ENCODE measurements around a stretch of chr18.

DNA sequence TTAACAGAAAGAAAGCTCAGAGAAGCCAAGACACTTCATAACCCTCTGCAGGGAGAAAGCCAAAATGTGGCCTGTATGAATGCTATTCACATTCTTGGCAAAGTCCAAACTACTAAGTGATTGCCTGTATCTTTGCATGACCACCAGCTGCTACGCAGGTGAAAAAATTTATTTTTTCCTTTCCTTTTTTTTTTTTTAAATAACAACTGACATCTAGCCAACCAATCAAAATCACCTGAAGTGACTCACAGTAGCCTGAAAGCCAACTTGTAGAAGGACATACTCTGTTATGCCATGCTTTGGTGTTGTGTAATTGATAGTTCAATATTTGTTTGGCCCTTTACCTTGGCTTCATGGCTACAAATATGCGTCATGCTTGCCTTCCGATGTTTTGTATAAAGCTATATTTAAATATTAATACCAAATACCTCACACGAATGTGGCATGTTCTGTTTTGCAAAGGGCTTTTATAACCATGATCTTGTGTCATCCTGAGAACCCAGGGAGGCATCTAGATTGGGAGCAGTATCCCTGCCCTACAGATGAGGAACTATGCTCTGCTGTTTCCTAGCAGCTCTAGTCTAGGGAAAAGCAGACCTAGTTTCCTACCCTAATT, 102.2 kb downstream of the MYOM1 start:
- PRO-cap, 2 experiments = peak in 1 of 2 experiments; most common plus-strand start position 496 of the sequence (in 1)

DNA sequence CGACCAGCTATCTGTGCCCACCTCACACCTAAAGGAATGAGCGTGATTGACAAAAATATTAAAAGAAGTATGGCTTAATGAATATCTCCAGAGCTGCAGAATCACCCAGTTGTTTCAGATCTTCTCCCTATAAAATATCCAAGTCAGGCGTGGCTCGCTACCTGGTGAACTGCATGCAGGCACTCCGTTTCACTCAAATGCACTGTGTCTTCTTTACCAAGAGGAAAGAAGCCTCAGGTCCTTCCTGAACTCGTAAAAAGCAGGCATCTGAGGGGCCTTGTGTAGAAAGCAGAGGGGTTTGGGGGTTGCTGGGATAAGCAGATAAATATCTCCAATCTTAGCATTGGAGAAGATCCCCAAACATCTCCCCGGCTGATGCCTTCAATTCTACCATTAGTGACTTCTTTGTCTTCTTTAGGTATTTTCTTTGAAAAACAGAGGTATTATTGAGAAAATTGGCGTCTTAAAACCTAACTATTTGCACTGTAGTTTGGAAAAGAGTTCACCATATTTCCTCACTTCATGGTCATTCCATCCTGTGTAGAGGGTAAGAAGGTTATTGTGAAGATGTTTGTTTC, 67.8 kb downstream of the MYOM1 start:
- PRO-cap, 2 experiments = no peak in any of the 2 experiments

GRCh38 chr18:3256511-3257111, 5.3 kb upstream of the MYL12B start:
- PRO-cap, 2 experiments = peak in 1 of 2 experiments; most common plus-strand start chr18:3256938 (in 1)

- PRO-cap, 2 experiments = peak in 2 of 2 experiments; most common plus-strand start chr18:3261878 (in 2); most common minus-strand start chr18:3261796 (in 1)
Observed at GRCh38 chr18:3261287-3261987, 496 bp upstream of the MYL12B start.

DNA sequence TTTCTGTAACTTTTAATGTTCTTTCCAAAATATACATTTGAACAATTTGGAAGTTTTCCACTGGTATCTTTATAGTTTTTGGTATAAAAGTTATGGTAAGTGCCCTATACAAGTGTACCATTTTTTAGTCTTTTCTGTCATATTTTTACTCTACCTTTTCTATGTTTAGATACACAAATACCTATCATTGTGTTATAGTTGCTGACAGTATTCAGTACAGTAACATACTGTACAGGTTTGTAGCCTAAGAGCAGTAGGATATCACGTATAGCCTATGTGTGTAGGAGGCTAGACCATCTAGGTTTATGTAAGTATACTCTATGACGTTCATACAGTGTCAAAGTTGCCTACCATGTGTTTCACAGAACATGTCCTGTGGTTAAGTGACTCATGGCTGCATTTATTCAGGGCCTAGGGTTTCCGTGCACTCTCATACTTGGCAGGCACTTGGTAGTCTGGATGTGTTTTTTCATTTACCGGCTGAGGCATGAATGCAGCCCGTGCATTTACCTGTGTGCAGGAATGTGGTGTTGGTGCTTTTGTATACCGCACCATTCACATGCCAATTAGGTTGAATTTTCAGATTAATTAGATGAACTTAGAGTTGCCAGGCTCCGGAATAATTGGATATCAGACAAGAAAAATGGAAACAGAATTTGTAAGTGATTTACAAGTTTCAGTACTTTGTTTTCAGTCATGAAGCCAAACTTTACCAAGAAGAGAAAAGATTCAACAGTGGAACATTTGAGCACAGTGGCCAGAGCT, 43.4 kb downstream of the MYL12B start:
- PRO-cap, 2 experiments = no peak in any of the 2 experiments

DNA sequence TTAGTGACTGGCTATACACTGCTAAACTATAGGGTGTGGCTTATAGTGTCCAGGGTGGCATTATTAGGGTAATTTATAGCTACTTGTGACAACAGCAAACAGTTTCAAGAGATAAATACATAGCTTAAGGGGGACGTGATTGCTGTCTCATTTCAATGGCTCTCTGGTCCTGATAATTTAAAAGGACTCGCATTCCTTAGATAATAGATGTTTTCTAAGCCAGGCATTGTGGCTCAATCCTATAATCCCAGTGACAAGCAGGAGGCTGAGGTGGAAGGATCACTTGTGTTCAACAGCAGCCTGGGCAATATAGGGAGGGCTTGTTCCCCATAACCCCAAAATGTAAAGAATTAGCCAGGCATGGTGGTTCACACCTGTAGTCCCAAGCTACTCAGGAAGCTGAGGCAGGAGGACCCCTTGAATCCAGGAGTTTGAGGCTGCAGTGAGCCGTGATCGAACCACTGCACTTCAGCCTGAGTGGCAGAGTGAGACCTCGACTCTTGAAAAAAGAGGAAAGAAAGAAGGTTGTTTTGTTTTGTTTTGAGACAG, 66.4 kb upstream of the TGIF1 start:
- PRO-cap, 2 experiments = no peak in any of the 2 experiments

- PRO-cap, 2 experiments = no peak in any of the 2 experiments
Observed at GRCh38 chr18:3451122-3451378, 1.1 kb downstream of the TGIF1 start.

DNA sequence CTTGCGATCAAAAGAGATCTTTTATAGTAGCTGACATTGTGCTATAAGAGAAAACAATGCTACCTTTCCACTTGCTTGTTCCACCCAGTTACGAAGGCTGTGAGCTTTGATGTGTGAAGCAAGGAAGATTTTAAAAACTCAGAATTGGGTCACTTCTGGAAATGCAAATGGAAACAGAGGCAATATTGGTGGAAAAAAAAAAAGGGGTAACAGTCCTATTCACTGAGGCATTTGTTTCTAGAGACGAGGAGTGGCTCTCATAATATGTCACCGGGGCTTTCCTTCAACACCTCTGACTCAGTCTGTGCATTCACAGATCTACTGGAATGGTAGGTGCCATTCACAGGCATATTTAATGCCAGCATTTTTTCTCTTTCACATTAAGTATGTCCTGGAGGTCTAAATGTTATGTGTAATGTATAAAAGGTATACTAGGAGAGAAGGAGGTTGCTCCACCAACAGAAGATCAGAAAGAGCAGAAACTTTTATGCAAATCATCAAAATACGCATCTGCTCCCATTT, 91.8 kb downstream of the TGIF1 start:
- PRO-cap, 2 experiments = no peak in any of the 2 experiments

DNA sequence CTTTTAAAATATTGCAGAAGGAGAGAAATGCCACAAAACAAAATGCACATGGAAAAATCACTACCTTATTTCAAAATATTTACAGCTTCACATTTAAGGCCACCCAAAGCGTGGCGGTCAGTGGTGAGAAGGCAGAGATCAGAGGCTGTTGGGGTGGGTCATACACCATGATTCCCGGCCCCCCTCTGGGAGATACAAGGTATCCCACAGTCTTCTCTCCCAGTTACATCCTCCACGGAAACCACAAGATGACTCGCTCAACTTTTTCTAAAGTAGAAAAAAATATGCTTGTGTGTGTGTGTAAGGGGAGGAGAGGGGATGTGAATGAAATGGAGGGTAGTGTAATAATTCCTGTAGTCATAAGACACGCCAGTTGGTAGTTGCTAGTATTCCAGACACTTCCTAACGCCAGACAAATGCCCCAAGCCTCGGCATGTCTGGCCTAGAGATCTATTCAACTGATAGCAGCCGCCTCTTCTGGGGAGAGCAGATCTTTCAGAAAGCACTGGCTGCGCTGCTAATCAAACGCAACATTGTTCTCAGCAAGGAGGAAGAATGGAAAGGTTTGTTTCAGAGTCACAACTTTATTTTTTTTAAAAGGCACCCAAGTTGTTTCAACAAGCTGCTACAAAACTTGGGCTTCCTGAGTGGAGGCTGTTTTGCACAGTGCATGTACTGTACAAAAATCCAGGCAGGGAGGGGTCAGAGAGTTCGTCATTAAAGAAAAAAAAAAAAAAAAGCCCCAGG, 143.5 kb downstream of the TGIF1 start:
- PRO-cap, 2 experiments = peak in 2 of 2 experiments; most common plus-strand start position 484 of the sequence (in 1); most common minus-strand start position 649 of the sequence (in 2)

DNA sequence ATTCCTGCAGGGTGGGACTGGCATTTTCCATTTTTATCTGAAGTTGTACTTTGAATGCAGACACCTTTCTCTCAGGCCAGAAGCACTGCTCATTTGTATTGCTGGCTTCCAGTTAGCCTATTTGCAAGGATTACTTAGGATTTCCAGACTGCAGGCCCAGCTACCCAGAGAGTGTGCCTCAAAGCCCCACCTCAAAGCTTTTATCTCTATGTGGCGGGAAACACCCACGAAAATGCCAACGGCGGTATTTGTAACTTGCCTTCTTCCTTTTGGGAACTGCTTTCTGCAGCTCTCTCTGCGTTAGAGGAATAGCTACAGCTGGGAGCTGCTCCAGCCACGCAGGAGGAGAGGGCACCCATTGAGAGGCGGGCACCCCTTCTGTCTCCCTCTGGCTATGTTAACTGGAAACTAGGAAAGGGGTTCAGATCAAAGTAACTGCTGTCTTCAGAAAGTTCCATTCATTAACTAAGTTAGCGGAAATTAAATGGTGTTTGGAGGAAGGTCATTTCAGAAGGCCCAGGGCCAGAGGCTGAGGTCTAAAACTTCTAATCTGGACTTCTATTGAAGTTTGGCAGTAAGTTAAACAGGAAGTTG, 144.9 kb downstream of the TGIF1 start:
- PRO-cap, 2 experiments = peak in 2 of 2 experiments; most common plus-strand start position 267 of the sequence (in 1); most common minus-strand start position 175 of the sequence (in 2)

- PRO-cap, 2 experiments = peak in 1 of 2 experiments; most common plus-strand start chr18:3596924 (in 1); most common minus-strand start chr18:3596793 (in 1)
Observed at GRCh38 chr18:3596197-3597263, 146.6 kb downstream of the TGIF1 start.

DNA sequence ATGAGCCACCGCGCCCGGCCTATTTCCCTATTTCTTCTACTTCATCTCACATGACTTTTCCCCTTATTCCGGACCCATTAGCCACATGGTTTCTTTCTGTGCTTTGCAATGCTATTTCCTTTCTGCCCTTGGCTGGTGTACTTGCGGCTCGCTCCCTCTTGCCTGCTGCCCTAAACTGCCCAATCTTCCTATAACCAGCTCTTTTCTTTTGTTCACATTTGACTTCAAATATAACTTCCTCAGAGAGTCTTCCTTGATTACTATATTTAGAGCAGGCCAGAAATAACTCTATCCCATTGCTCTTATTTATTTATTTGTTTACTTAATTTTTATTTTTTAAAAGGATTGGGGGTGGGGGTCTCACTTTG, 209.9 kb downstream of the TGIF1 start:
- PRO-cap, 2 experiments = peak in 1 of 2 experiments; most common plus-strand start position 129 of the sequence (in 1); most common minus-strand start position 177 of the sequence (in 1)

- PRO-cap, 2 experiments = no peak in any of the 2 experiments
Observed at GRCh38 chr18:3675997-3676518, 226.1 kb downstream of the TGIF1 start.

DNA sequence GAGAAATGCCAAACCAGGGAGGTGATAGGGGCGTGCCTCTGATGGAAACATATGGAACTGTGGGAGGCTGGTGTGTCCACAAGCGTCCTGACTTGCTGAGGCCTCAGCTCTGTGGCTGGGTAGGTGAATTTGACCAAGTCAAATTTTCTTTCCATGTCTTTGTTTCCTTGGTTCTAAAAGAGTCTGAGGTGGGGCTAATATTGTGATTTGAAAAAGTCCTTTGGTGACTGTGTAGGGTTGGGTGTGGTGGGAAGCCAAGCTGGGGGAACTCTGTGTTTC, 462.6 kb downstream of the TGIF1 start:
- PRO-cap, 2 experiments = no peak in any of the 2 experiments

DNA sequence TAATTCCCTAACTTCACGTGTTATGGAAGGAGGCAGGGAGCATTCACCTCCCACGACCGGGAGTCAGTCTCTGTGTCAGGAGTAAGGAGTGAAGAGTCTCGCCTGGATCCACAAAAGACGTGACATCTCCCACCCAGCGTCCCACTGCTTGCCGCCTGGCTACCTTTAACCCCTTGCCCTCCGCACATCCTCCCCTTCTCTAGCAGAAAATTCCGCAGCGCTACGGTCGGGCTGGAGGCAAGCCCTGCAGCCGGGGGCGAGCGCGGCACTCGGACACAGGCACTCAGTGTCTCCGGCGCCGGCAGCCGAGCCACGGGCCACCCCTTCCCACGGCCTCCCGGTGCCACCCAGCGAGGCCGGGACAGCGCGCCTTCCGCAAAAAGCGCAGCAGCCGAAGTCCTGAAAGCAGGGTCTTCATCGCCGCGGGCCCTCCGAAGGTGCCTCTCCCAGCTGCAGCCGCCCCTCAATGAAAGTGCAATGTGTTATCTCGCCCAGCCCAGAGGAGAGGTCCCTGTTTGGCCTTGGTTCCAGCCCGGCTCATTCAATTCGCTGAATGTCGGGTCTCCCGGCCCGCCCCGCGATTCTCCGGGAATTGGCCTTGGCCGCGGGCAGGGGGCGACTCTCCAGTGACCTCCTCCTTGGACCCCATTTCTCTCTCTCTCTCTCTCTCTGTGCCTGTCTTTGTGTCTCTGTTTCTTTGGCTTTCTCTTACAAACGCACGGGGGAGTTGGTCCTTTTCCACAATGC, 1.2 kb downstream of the DLGAP1 start:
- PRO-cap, 2 experiments = no peak in any of the 2 experiments

DNA sequence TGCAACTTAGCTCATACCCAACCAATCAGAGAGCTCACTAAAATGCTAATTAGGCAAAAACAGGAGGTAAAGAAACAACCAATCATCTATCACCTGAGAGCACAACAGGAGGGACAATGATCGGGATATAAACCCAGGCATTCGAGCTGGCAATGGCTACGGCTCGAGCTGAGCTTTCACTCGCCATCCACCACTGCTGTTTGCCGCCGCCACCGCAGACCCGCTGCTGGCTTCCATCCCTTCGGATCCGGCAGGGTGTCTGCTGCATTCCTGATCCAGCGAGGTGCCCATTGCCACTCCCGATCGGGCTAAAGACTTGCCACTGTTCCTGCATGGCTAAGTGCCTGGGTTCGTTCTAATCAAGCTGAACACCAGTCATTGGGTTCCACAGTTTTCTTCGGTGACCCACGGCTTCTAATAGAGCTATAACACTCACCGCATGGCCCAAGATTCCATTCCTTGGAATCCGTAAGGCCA, 236.7 kb upstream of the DLGAP1 start:
- PRO-cap, 2 experiments = no peak in any of the 2 experiments

GRCh38 chr18:5967019-5967631, 71.8 kb upstream of the TMEM200C start:
- PRO-cap, 2 experiments = no peak in any of the 2 experiments

- PRO-cap, 2 experiments = no peak in any of the 2 experiments
Observed at GRCh38 chr18:6248571-6248987, 166.1 kb downstream of the L3MBTL4 start.

- PRO-cap, 2 experiments = no peak in any of the 2 experiments
Observed at GRCh38 chr18:6834263-6834870, 104.9 kb downstream of the ARHGAP28 start.

DNA sequence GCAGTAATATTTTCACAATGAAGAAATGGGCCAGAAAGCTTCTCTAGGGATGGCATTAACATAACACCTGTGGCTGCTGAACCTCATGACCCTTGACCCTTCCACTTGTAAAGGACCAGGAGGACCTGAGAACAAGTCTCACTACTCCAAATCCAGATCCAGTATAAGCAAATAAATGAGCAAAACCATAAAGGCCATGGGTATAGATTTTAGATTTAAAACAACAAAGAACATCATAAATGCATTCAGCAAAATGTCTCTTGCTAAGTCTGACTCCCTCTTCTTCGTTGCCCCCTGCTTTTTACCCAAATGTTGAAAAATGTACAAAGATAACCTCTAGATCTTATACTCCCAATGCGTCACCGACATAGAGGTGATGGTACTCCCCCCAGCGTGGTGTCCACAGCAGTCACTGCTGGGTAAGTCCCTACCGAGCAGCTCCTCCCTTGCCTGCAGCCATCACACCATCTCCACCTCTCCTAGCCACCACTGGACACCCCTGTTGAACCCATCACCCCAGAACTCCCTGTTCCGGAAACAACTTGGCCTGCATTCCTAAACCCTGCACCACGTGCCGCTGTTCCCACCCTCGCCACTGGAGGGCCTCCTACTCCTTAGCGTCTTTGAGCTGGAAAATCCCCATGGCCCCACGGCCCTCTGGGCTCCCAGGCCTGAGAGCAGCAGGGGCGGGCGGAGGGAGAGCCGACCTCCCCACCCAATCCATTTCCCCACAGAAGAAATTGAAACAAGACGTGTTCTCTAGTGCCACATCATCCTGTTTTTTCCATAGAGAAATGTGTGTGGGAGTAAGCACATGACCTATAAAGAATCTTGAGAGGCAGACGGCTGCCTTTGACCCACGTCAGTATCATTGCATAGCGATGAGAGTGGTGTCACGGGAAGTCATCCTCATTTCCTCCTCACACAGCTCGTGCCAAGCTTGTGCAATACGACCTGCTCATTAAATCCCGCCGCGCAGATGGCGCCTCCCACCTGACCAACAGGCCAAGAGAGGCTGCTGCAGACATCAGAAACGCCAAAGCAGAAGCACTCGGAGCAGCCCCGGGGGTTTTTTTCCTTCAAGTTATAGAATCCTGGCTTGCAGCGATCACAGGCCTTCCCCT, 79.4 kb downstream of the LAMA1 start:
- PRO-cap, 2 experiments = no peak in any of the 2 experiments